PC-3 (cell line): ENCODE measurements around the genes EIF6 and SPAG4.

DNA sequence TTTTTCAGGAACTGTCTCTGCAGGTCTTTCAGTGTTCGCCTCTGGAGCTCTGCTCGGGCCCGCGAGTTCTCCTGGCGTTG, 670 bp upstream of the MAP1LC3A start:
- RAMPAGE, long total RNA: no peak

GRCh38 chr20:34559600-34560649, 1.4 kb downstream of the MAP1LC3A start:
- RAMPAGE, long total RNA: no peak

DNA sequence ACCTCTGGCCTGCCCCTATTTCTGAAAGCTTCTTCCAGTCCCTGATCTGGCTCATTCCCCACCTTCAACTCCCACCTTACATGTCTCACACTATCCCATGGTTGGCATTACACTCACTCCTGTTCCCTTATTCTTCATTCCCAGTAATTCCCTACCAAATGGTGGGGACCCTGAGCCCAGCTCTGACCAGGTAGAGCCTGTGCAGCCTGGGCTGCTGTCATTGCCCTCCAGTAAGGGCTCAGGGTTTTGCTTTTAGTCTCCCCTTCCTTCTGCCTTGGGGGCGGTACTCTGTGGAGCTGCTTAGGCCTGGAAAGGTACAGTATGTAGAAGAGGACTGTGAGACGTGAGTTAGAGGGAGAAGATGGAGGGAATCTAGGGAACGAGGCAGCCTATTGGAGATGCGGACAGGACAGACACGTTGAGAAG, 6.5 kb downstream of the TP53INP2 start:
- RAMPAGE, long total RNA: no peak

GRCh38 chr20:34711542-34712081, 7.5 kb downstream of the TP53INP2 start:
- RAMPAGE, long total RNA: no peak

GRCh38 chr20:34980650-34981477, 25.2 kb downstream of the MYH7B start:
- RAMPAGE, long total RNA: no peak

DNA sequence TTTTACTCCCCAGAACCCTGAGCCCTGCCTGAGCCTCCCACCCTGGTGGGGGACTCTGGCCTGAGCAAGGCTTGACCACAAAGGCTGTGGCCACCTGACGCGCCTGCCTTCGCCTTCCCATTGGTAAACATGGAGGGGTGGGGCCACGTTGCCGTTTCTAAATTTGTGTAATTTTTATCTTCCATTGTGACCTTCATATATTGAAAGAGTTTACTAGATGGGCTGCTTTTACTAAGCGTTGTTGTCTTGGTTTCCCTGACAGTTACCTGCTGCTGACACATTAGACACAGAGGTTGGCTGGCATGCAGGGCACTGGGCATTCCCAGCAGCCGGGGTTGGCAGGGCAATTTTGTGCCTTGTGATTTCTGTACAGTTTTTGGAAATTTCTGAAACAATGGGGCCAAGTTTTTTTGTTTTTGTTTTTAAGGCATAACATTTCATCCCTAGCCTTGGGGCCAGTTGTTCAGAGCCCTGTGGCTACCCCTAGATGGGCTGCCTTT, 27.0 kb downstream of the MYH7B start:
- RAMPAGE, long total RNA: no peak

DNA sequence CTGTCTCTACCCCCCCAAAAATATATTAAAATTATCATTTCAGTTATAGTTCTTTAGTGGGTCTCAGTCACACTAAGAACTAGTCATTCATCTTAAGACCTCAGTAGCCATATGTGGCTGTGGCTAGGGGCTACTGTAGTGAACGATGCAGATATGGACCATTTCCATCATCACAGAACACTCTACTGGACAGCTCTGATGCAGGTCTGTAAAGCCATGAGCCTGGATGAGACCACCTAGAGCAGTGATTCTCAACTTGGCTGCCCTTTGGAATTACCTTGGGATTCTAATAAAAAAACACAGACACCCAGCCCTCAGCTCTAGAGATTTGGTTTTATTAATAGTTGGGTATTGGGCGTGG, 12.2 kb downstream of the MMP24OS start:
- RAMPAGE, long total RNA: no peak

GRCh38 chr20:35284110-35285145, at the start of gene EIF6:
EIF6 (minus strand) TSS chr20:35284772.
- RAMPAGE, long total RNA: start-site peak on the minus strand at chr20:35284503-35284584, 102 and 50 reads in 2 replicates; start-site peak on the minus strand at chr20:35284749-35284804, 65 and 137 reads in 2 replicates

- RAMPAGE, long total RNA: no peak
Observed at GRCh38 chr20:35285622-35286929, 1.5 kb upstream of the EIF6 start.

- RAMPAGE, long total RNA: no peak
Observed at GRCh38 chr20:35447210-35447453, 8.3 kb upstream of the CEP250 start.

DNA sequence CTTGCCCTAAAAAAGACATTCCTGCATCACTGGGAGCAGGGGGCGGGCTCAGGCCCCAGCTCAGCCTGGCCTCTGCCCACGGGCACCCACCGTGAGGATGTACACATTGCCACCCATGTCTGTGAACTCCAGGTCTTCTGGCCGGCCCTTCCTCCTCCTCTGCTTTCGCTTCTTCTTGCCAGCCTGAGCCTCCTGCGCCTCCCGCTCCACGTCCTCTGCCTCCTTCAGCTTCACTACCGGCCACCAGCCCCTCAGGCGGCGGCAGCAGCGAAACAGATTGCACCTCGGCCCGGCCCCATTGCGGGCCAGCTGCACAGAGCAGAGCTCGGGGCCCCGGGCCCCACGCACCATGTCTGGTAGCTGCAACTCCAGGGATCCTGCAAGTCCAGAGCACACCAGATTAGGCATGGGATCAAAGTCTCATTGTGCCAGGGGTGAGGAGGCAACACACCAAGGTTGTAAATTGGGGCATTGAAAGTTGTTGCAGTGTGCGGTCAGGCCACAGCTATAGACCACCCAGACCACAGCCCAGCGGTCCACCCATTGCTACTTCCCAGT, 17.5 kb downstream of the ERGIC3 start:
- RAMPAGE, long total RNA: no peak

DNA sequence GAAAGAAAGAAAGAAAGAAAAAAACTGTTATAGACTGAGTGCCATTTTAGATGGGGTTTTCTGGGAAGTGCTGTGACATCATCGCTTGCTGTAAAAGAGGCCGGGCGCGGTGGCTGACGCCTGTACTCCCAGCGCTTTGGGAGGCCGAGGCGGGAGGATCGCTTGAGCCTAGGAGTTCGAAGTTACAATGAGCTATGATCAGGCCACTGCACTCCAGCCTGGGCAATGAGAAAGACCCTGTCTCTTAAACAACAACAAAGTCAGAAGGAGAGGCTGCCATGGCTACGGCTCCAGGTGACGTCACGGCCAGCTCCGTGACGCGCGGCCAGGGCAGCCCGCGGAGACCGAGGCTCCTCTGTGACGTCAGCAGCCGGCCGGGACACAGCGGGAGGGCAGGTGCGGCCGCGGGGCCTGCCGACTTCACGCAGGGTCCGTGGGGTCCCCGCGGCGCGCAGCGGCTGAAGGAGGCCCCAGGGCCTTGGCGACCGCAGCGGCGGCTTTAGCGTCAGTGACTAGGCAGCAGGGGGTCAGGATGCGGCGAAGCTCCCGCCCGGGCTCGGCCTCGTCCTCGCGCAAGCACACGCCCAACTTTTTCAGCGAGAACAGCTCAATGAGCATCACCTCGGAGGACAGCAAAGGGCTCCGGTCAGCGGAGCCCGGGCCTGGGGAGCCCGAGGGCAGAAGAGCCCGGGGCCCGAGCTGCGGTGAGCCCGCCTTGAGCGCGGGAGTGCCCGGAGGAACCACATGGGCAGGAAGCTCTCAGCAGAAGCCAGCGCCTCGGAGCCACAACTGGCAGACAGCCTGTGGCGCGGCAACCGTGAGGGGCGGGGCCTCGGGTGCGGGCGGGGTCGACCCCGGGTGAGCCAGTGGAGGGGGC, at the start of gene SPAG4:
Gene SPAG4 (plus strand): TSS at position 358 of the 877 bp plus-strand sequence.
- RAMPAGE, long total RNA: no peak

DNA sequence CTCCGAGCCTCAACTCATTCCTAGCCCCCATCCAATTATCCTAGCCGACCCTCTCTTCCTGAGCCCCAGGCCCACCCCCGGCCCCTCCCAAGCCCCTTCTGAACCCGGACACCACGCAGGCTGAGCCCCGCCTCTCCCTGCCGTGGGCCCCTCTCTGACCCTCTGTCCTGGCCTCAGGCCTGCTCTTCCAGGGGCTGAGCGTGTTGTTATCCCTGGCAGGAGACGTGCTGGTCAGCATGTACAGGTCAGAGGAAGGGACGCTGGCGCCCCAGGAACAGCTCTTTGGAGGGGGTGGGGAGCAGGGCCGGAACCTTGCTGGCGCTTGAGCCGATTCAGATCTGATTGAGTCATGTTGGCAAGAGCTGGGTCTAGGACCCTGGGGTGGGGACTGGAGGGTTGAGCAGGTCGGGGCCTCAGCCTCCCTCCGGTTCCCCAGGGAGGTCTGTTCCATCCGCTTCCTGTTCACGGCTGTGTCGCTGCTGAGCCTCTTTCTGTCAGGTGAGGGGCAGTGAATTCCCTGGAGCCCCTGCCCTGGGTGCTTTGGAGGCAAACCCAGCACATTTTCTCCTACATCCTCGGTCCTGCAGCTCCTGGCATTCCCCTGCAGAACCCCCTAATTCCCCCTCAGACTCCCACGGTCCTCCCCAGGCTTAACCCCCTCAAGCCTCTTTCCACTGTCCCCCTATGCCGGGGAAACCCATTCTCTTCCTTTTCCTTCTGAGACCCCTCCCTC, 1.9 kb downstream of the SPAG4 start:
- RAMPAGE, long total RNA: no peak

GRCh38 chr20:35726269-35726593, 15.8 kb downstream of the RBM39 start:
- RAMPAGE, long total RNA: no peak

- RAMPAGE, long total RNA: no peak
Observed at GRCh38 chr20:35726594-35727606, 15.2 kb downstream of the RBM39 start.

GRCh38 chr20:35730803-35731440, 11.1 kb downstream of the RBM39 start:
- RAMPAGE, long total RNA: no peak

- RAMPAGE, long total RNA: no peak
Observed at GRCh38 chr20:35733988-35734827, 7.9 kb downstream of the RBM39 start.

- RAMPAGE, long total RNA: no peak
Observed at GRCh38 chr20:35767889-35768625, 3.8 kb upstream of the PHF20 start.

DNA sequence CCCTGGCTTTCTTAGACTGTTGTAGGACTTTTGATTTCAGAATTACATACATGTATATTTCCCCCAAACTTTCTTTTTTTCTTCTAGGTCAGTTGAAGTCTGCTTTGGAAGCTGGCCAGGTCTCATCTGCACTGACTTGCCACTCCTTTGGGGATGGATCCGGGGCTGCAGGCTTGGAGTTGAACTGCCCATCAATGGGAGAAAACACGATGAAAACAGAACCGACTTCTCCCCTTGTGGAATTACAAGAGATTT, 82.8 kb downstream of the SCAND1 start:
- RAMPAGE, long total RNA: no peak

DNA sequence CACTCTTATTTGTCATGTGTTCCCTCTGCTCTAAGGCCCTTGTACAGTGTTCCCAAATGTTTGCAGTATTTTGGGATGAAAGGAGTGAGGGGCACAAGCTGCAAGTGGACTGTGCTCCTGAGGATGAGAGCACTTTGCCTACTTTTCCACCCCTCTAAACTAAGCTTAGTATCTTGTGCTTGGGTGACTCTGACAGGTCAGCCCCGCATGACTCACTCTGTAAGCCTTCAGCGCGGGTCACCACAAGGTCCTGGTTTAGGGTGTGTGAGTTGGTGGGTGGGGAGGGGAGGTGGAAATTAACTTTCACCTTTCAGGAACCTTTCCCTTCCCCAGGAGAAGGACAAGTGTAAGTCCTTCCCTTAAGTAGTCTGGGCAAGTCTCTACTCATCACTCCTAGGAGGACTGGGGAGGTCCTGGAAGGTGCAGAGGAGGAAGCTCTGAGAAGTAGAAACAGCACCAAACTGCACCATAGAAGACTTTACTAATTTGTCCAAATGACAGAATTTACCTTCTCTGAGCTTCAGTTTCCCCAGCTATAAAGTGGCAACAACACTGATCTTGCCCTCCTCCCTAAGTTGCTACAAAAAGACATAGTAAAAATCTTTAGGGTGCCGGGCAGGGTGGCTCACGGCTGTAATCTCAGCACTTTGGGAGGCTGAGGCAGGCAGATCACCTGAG, 68.7 kb upstream of the EPB41L1 start:
- RAMPAGE, long total RNA: no peak